NCI-H460 (cell line): ENCODE results near the gene RBM19.

DNA sequence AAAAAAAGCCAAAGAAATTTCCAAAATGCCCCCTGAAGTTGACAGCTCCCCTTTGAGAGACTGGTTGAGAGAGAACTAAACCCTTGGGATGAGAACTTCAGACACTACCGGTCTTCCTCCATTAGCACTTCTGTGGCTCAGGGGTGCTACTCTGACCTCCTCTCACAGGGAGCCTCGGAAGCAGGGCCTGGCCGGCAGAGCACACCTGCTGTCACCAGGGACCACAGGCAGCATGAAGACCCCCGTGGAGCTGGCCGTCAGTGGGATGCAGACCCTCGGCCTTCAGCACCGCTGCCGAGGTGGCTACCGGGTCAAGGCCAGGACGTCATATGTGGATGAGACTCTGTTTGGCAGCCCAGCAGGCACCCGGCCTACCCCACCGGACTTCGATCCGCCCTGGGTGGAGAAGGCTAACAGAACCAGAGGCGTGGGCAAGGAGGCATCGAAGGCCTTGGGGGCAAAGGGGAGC is 1.0 kb downstream of the RITA1 start:
RAMPAGE:
- cytosol, long total RNA, result no peak
- long total RNA, result no peak
- nucleus, long total RNA, result no peak

DNA sequence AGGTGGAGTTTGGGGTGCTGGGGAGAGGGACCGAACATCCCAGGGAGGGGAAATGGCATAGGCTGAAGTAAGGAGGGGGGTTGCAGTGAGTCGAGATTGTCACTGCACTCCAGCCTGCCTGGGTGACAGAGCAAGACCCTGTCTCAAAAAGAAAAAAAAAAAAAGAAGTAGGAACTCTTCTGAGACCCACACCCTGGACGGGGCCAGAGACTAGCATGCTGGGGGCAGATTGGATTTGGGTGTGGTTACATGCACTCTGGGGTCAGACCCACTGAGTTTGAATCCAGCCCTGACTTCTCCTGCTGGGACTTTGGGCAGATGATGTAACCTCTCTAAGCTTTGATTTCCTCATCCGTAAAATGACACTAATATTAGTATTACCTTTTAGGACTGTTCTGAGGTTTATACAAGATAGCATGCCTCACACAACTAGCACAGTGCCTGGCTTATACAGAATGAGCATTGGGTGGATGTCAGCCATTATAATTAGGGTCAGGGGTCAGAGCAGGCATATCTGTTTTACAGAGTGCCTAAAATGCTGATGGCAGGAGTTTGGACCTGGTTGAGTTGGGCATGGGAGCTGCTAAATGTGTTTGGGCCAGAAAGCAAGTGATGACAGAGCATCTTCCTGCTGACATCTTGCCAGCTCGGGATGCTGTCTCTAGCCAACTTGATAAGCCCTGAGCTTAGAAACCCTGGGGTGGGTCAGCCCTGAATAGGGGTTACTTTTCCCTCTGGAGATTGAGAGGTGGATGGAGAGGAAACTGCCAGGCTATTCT is 15.4 kb downstream of the TPCN1 start:
RAMPAGE:
- cytosol, long total RNA, result no peak
- long total RNA, result no peak
- nucleus, long total RNA, result no peak

GRCh38 chr12:113276967-113277737 is 55.9 kb downstream of the TPCN1 start:
RAMPAGE:
- cytosol, long total RNA, result no peak
- long total RNA, result no peak
- nucleus, long total RNA, result no peak

DNA sequence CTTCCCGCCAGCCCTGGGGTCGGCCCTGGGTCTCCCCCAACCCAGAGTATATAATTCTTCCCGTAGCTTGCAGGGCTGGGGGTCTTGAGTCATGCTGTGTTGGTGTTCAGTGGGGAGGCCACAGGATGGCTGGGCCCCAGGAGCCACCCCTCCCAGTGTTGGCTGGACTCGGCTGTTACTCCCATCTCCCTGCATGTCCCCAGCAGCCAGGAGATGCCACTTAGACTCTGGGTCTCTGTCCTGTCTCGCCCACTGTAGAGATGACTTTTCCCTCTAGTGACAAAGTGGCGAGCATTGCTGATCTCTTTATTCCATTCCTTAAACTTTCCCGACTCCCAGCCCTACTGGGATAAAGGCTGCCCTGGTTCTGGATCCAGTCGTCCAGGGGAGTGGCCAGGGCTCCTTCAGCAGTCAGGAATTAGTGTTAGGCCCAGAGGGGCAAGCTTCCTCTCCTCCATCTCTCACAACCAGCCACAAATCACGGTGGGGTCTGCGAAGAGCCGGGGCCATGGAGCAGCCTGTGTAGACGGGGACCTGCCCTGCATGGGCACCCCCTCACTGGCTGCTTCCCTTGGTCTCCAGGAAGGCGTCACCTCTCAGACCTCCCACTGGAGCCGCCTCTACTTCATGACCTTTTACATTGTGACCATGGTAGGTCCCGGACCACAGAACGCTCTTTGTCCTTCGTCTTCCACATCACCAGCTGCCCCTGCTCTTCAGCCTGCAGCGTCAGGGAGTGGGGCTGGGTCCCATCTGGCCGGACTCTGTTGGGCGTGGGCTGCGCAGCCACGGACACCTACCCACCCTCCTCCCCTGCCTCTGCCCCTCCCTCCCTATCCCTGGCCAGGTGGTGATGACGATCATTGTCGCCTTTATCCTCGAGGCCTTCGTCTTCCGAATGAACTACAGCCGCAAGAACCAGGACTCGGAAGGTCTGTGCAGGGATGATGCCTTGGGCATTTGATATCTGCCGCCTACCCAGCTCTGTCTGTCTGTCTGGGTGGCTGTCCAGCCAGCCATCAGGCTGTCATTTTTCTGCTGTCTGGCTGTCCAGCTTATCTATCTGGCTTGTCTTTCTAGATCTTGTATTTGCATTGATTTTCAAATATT is 43.5 kb downstream of the SLC8B1 start:
RAMPAGE:
- cytosol, long total RNA, result no peak
- long total RNA, result no peak
- nucleus, long total RNA, result no peak

GRCh38 chr12:113292721-113293137 is 42.2 kb downstream of the SLC8B1 start:
RAMPAGE:
- cytosol, long total RNA, result no peak
- long total RNA, result no peak
- nucleus, long total RNA, result no peak

GRCh38 chr12:113296815-113297706 is 37.8 kb downstream of the SLC8B1 start:
RAMPAGE:
- cytosol, long total RNA, result no peak
- long total RNA, result no peak
- nucleus, long total RNA, result no peak

GRCh38 chr12:113359394-113359975 is 1.1 kb downstream of the PLBD2 start:
RAMPAGE:
- cytosol, long total RNA, result no peak
- long total RNA, result no peak
- nucleus, long total RNA, result no peak

RAMPAGE:
- cytosol, long total RNA, result no peak
- long total RNA, result no peak
- nucleus, long total RNA, result no peak
These were observed 12.9 kb downstream of the SDS start for GRCh38 chr12:113390682-113391293.

DNA sequence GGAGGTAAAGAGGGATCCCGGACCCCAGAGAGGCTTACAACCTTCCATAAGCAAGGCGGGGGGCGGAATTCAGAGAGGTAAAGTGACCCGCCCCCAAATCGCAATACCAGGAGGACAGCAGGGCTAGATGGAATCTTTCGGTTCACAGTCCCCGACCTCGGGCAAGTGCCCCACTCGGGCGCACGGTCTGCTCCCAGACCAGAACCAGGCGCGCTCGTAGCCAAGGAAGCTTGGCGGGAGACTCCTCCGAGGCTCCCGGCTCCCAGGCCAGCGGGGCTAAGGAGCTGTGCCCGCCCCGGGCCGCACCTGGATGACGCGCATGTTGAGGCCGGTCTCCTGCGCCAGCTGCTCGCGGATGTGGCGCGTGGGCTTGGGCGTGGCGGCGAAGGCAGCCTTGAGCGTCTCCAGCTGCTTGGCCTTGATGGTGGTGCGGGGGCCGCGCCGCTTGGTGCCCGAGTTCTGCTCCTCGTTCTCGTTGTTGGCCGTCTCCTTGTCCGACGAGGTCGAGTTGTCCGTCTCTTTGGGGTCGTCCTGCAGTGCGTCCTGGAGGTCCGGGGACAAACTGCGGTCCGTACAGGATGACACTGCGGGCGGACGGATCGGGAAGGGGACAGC is 3.7 kb downstream of the LHX5 start:
RAMPAGE:
- cytosol, long total RNA, result no peak
- long total RNA, result no peak
- nucleus, long total RNA, result no peak

RAMPAGE:
- cytosol, long total RNA, result start-site peak on the minus strand at chr12:113966320-113966332, 223 and 122 reads in 2 replicates
- long total RNA, result start-site peak on the minus strand at chr12:113966320-113966328, 67 and 149 reads in 2 replicates
- nucleus, long total RNA, result no peak
These were observed at the start of gene RBM19 for GRCh38 chr12:113966192-113966805. RBM19 (minus strand) TSS chr12:113966325.

DNA sequence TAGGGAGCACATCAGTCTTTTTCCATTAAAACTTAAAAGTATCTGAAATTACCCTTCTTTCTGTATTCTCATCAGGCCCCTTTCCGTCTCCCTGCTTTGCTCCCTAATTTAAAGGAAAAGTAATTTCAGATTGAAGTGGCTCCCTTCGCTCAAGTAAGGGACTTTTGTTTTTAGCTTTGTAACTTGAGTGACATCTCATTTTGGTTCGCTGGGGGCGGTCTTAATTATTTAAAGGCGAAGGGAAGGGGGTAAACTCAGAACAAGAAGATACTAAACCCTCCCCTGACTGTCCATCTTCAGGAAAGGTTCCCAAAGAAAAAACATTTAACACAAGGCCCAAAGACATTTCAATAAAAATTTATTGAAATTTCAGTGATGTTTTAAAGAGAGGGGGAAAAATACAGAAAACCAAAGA is 14.1 kb downstream of the TBX3 start:
RAMPAGE:
- cytosol, long total RNA, result no peak
- long total RNA, result no peak
- nucleus, long total RNA, result no peak

DNA sequence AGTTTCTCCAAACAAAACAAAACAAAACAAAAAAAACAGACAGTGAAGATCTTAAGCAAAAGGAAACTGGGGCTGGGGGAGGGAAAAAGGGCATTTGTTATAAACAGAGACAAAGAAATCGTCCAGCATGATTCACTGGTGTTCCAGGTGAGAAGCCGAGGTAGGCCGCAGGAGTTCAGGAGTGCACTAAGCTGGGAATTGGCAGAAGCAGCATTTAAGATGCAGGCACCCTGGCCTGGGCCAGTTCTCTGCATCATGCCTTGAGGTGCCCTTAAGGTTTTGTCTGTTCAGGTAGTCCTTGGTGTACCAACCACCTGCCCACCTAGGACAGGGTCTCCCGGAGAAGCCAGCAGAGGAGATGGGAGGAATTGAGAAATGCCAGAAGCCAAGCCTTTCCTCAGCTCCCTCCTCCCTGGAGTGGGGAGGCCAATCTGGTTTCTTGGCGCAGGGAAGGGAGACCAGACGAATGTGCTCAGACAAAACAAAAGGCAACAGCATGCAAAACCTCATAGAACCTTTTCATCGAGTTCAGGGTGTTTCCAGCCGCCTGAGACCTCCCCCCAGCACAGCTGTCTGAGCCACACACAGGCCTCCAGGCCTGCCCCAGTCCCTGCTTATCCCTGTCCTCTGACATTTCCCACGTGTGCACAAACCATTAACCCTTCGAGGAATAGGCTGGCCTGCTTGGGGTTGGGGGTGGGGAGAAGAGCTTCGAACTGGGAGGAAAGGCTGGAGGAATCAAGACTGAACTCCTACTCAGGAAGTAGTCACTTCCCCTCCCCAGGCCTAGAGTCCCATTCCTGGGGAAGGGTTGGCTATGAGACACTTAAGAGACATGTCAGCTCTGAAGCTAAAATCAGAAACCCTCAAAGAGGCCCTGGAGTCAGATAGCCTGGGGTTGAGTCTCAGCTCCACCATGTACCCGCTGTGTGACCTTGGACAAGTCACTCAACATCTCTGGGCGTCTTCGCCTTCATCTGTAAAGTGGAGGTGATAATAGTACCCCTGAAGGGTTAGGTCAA is 10.8 kb downstream of the TBX3 start:
RAMPAGE:
- cytosol, long total RNA, result no peak
- long total RNA, result no peak
- nucleus, long total RNA, result no peak

DNA sequence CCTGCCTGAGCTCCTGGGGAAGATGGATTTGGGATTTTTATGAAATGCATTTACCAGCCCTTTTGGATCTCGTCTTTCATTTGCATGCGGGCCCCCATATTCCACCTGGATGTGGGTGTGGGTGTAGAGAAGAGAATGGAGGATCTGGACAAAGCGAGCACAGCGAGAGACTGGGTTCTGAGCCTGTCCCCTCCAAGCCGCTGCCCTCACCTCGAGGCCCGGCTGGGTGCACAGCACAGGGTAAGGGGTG is 1.1 kb upstream of the TBX3 start:
RAMPAGE:
- cytosol, long total RNA, result no peak
- long total RNA, result no peak
- nucleus, long total RNA, result no peak

DNA sequence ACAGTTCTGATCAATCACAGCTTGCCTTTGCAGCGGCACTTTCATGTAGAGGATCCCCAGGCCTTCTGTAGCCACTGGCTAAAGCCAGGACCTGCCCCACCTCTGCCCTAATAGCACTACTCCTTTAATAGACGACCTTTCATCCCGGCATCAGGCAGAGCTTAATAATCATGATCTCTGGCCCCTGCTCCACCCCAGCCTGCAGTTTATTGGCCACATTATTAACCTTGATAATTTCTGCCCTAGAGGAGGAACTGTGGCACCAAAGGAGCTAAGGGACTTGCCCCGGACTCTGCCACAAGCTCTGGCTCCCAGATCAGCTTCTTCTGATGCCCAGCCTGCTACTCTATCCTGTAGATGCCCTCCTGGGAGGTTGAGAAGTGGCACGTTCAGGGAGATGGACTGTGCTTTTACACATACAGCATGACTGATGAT is 142.3 kb upstream of the TBX3 start:
RAMPAGE:
- cytosol, long total RNA, result no peak
- long total RNA, result no peak
- nucleus, long total RNA, result no peak

DNA sequence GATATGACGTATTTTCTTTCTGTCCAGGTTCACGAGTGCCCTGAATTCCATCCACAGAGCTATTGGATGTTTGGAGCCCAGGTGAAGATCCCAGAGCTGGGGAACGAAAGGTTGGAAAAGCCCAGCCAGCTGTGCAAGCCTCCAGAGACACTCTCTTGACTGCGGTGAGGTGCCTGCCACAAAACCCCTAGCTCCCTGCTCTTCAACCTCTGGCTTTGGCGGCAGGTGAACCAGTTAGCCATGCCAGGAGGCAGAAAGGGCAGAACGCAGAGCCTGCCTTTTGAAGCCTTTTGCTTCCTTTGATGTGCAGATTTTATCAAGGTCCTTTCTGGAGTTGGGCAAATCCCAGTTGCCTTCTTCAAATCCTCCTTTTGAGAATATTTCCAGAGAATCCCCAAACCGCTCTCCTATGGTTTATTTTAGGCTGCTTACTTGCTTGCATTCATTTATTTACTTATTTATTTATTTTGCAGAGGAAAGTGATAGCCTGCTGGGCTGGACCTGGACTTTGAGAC is 411.2 kb upstream of the TBX3 start:
RAMPAGE:
- cytosol, long total RNA, result no peak
- long total RNA, result no peak
- nucleus, long total RNA, result no peak

DNA sequence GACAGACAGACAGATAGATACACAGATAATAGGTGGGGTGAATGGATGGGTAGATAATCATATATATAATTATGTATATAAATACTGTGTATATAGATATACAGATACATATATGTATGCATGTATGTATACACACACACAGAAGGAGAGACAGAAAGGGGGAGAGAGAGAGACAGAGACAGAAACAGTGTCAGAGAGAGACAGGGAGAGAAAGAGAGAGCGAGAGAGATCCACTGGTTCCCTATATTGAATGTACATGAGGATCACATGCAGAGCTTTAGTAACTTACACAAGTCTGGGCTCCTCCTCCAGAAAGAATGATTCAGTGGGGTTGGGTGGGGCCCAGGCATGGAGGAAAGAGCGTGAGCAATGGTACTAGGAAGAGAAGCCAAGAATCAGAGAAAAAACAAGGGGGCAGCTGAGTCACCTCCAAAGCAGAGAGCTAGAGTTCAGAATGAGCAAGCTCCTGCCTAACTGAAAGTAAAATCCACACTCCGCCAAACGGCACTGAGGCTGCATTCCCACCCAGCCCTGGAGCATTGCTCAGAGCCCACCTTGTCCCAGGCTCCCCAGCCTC is 670.0 kb upstream of the TBX3 start:
RAMPAGE:
- cytosol, long total RNA, result no peak
- long total RNA, result no peak
- nucleus, long total RNA, result no peak

DNA sequence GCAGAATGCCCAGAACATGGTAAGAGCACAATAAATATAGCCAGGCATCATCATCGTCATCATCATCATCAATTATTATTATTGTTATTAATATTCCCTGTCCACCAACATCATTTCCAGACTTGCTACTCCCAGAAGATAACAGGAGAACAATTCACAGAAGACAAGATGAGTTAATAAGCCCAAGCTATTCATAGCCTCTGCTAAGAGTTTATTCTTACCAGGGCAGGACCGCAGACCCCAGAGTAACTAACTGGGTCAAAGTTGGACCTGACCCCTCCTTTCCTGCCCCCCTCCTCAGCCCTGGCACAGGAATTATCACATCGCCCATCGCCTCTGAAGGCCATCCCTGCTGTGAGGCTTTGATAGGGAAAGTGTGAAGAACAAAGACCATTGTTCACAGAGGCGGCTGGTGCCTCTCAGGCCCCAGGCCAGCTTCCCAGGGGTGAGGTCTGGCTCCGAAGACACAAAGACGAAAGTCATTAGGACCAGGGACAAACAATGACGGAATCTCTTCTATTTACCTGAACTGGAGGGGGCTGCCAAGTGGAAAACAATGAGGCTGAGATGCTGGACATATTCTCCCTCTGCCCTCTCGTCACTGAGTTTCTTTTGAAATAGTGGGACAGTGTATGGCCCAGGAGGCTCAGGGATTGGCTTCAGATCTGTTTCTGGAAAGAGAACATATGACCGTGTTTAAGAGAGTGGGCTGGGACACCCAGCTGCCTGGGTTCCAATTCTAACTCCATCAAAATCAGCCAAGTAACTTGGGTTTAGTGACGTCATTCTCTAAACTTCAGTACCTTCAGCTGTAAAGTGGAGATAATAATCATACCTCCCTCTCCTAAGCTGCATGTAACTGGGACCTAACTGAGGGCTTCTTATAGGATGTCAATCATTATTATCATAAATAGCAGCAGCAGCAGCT is 769.5 kb downstream of the MED13L start:
RAMPAGE:
- cytosol, long total RNA, result no peak
- long total RNA, result no peak
- nucleus, long total RNA, result no peak

DNA sequence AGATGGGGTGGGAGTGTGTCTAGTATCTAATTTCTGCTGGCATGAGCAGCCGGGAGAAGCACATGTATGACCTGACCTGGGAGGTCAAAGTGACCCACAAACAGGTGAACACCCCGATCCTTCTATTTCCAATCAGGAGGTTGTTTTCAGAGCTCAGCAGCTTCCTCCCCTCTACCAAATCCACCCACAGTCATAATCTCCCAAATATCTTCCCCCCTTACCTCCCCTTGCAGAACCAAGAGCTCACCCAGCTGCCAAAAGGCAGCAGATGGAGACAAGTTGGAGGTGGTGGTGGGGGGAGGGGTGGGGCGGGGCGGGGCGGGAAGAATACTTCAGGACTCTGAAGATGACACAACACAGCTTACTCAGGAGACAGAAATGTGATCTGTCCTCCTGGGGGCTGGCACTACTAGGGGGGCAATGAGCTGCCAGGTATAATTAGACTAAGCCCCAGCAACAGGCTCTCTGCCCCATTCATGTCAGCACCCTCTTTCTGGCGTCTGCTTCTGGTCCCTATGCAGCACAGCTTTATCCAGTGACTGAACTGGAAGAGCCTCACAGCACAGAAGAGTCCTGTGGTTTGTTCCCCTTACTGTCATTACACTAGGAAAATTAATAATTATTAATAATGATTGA is 407.1 kb downstream of the MED13L start:
RAMPAGE:
- cytosol, long total RNA, result no peak
- long total RNA, result no peak
- nucleus, long total RNA, result no peak

DNA sequence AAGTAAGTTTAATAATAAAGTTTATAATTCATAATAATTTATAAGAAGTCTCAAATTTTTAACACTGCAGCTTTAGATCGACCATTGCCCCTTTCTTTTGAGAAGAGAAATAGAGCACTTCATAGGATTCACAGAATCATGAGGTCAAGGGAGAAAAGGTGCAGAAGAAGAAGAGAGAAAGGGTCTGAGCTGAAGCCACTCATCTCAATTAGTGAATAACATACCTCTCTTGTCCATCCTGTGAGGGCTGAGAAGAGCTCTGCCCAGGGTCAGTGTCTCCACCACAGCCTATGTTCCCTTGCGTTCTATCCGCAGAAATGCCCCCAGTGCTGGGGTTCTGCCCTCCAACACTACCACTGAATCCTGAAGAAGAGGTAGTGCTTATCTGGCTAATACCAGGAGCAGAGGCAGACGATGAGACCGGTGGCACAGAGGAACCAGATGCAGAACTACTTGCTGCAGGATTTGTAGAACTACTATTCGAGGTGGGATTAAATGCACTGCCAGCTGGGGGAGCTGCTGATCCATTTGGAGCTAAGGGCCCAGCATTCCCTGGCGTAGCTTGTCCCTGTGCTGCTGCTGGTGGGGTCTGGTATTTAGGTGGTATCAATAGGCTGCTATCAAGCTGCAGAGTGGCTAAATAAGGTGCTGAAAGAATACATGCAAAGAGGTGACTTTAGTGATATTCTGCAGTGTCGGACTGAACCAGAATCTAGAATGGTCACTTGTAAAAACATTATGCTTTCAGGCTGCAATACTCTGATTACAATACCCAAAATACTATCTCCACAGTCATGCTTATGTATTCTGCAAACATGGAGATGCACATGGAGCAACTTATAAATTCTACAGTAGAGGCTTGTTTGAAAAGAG is 294.4 kb downstream of the MED13L start:
RAMPAGE:
- cytosol, long total RNA, result no peak
- long total RNA, result no peak
- nucleus, long total RNA, result no peak

RAMPAGE:
- cytosol, long total RNA, result no peak
- long total RNA, result no peak
- nucleus, long total RNA, result no peak
These were observed 120.9 kb downstream of the MED13L start for GRCh38 chr12:116156537-116157145.